Subcutaneous preadipocyte (primary cell): Measurements from ENCODE around the gene MARS1.

DNA sequence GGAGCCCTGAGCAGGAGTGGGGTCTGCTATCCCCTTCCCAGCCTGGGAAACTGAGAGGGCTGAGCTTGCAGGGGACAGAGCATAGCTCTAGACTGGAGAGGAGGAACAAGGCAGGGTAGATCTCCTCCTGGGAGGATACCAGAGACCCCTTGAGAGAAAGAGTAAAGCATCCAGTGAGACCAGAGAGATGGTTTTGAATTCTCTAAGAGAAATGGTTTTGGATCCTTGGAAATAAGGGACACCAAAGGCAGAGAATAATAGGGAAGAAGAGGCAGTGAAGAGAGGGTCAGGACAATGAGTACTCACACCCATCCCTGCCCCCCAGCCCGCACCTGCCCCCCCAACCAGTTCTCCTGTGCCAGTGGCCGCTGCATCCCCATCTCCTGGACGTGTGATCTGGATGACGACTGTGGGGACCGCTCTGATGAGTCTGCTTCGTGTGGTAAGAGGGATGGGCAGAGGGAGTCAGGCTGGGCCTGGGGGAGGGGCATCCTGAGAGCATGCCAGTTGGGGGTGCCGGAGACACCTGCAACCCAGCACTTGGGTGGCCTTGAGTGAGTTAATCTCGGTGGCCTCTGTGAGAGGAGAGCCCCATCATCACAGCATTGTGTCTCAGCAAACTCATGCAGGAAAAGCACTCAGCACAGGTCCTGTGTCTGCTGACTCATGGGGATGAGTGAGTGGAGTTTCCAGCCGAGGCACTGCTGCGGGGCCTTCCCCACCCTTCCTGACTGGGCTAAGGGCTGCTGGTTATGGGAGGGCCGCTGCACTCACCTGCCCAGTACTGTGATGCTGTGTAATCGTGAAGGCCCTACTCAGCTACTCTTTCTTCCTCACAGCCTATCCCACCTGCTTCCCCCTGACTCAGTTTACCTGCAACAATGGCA, 38.6 kb downstream of the LRP1 start:
- CAGE, long polyA plus RNA = no peak

DNA sequence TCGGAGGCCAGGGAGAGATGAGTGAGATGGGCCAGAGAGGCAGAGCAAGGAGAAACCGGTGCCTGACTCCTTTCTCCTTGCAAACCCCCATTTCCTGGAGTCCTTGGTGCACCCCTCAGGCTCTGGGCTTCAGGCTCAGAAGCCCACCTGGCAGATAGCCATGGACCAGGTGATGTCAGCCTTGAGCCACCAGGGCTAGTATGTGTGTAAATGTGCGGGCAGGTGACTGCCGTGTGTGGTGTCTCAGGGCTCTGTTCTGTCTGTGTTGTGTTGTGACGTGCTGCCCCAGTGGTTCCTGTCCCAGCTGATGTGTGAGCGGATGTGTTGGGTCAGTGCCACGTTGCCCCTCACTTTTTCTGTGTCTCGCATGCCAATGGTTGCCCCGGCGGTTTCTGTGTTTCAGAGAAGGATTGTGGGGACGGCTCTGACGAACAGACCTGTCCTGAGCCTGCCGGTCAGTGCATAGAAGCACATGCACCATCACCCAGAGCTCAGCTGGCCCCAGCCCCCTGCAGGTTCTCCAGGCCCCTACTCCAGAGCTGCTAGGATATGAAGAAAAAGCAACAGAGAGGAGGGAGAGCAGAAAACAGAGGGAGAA, 39.6 kb downstream of the LRP1 start:
- CAGE, long polyA plus RNA = no peak

GRCh38 chr12:57175916-57176340, 40.7 kb upstream of the NXPH4 start:
- CAGE, long polyA plus RNA = no peak

DNA sequence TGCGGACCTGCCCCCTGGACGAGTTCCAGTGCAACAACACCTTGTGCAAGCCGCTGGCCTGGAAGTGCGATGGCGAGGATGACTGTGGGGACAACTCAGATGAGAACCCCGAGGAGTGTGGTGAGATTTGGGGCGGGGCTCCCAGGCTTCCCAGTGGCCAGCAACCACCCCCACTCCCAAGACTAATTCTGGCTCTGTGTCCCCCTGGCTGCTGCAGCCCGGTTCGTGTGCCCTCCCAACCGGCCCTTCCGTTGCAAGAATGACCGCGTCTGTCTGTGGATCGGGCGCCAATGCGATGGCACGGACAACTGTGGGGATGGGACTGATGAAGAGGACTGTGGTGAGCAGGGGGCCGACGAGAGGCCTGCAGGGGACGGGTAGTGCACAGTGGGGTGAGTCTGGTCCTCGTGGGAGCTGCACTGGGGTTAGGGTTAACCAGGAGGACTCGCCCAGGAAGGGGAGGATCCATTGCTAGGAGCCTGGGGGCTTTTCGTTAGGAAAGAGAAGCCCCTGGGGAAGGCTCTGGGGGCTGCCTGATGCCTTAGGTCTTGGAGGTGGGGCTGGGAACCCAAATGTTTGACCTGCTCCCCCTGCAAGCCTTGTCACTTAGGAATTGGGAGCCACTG, 12.1 kb upstream of the NXPH4 start:
- CAGE, long polyA plus RNA = no peak

- CAGE, long polyA plus RNA = no peak
Measured at GRCh38 chr12:57210675-57211758, 5.6 kb upstream of the NXPH4 start.

DNA sequence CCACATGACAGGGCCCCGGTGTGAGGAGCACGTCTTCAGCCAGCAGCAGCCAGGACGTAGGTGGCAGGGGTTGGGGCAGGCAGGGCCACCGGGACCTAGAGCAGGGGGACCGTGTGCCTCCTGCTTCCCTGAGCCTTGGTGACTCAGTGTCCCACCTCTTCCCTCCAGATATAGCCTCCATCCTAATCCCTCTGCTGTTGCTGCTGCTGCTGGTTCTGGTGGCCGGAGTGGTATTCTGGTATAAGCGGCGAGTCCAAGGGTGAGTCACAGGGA, 4.9 kb upstream of the NXPH4 start:
- CAGE, long polyA plus RNA = no peak

DNA sequence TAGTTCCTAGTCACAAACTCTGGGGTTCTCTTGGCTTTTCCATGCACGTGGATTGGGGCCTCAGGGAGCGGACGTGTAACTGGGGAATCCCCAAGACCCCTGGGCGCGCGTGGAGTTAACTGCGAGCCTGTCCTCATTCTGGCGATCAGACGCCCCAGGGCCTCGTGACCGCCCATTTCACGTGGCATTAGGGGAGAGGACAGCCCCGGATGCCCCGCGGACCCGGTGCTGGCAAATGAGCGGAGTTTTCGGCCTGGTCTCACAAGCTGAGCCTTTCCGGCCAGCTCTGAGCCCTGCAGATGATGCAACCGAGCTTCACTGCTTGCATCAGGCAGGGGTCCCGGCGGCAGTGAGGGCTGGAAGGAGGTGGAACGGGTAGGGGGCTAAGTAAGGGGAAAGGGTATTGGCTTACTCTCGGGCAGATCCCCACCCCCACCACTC, 379 bp downstream of the SHMT2 start:
- CAGE, long polyA plus RNA = start-site peak on the plus strand centred at position 280 of the sequence, 133 bp wide, 46 and 27 reads in 2 replicates

- CAGE, long polyA plus RNA = no peak
Measured at GRCh38 chr12:57240941-57242016, 4.4 kb upstream of the NDUFA4L2 start.

DNA sequence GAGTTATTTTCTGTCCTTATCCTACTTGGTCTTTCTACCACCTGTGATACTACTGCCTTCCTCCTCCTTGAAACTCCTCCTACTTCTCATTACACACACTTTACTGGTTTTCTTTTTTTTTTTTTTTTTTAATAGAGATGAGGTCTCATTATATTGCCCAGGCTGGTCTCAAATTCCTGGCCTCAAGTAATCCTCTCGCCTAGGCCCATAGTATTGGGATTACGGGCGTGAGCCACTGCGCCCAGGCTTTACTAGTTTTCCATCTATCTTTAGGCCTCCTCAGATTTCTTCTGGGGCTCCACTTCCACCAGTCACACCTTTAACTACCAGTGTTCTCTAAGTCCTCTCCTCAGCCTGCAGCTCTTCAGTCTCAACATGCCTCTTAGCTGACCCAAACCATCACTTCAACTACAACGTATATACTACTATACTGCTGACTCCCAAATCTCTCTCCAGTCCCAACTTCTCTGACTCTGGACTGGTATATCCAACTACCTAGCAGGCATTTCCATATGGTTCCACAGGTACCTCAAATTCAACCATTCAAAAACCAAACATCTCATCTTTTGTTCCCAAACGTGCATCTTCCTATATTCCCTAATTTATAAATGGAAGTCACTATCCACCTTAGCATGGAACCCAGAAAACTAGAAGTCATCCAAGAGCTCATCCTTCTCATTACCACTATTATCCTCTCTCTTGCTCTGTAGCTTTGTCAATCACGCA, 10.3 kb downstream of the R3HDM2 start:
- CAGE, long polyA plus RNA = no peak

DNA sequence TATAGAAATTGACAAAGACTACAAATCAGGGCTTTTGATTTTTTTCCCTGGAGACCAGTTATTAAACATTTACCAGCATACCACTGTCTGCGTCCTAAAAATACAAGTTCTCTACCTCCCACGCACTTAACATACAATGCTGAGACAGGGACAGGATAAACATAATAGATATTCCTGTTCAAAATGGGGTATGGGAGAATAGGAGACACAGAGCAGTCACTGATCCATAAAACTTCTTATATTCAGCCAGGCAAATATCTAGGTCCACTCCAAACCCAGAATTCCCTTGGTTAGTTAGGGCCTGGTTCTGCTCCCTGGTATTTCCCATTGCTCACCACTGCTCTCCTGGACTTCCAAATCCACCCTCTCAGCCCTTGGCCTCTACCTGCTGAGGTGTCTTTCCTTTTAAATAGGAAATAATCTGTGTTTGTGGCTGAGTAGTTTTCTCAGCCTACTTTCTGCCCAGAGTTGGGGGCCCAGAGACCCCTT, 4.5 kb downstream of the INHBC start:
- CAGE, long polyA plus RNA = no peak

DNA sequence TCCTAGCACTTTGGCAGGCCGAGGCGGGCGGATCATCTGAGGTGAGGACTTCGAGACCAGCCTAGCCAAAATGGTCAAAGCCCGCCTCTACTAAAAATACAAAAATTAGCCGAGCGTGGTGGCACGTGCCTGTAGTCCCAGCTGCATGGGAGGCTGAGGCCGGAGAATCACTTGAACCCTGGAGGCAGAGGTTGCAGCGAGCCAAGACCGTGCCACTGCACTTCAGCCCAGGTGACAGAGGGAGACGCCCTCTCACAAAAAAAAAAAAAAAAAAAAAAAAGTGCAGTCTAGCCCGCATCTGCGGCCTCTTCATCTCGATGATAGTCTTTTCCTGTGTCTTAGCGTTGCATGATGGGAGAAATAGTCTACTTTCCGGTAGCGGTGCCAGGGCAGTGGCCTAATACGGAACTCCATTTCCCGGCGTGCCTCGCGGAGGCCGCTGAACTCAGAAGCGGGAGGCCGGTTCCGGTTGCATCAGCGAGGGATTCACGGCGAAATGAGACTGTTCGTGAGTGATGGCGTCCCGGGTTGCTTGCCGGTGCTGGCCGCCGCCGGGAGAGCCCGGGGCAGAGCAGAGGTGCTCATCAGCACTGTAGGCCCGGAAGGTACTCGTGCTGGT, at the start of gene MARS1:
TSS of gene MARS1 (plus strand) at position 474 of the 619 bp plus-strand sequence.
- CAGE, long polyA plus RNA = no peak

DNA sequence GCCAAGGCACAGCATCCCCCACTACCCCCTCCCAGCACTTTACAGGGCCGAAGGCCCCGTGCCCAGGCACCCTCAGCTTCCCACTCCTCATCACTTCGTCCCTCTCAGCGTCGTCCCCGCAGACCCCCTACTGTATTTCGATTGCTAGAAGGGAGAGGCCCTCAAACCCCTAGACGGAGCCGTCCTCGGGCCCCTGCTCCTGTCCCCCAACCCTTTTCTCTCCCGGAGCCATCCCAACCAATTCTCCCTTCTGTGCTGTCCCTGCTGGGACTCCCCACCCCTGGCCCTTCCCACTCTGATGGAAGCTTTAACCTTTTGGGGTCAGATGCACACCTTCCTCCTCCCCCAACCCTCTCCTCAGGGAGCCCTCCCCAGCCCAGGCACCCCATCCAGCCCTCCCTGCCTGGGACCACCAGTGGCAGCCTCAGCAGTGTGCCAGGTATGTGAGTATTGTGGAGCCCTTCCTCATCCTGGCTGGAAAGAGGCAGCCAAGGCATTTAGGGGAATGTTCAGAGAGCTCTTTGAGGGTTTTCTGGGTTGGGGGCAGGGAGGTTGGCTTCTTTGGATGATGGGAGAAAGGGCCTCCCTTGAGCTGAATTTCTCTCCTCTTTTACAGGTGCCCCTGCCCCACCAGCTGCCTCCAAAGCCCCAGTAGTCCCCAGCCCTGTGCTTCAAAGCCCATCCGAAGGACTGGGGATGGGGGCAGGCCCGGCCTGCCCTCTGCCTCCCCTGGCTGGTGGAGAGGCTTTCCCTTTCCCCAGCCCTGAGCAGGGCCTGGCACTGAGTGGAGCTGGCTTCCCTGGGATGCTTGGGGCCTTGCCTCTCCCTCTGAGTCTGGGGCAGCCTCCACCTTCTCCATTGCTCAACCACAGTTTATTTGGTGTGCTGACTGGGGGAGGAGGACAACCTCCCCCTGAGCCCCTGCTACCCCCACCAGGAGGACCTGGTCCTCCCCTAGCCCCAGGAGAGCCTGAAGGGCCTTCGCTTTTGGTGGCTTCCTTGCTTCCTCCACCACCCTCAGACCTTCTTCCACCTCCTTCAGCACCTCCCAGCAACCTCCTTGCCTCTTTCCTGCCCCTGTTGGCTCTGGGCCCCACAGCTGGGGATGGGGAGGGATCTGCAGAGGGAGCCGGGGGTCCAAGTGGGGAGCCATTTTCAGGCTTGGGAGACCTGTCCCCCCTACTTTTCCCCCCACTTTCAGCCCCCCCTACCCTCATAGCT, 3.7 kb downstream of the MBD6 start:
- CAGE, long polyA plus RNA = no peak

GRCh38 chr12:57550433-57551128, 737 bp downstream of the KIF5A start:
- CAGE, long polyA plus RNA = no peak

DNA sequence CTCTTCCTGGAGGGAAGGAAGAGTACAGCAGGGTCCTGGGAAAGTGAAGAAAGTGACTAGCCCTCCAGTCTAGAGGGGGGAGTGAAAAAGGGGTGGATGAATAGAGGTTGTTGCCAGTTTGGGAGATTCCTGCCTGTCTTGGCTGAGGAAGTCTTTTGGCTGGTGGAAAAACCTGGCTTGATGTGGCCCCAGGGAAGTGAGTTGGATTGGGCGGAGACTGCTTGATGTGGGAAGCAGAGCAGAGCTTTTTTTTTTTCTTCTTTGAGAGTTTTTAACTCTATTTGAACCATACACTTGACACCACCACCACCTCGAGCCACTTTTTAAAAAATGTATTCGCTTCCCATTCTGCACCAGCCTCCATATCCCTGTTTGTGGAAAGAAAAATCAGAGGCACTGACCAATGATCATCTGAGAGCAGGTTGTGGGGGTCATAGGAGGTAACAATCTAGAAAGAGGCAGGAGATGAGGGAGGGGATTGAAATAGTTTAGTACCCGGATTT, 766 bp upstream of the DTX3 start:
- CAGE, long polyA plus RNA = no peak

DNA sequence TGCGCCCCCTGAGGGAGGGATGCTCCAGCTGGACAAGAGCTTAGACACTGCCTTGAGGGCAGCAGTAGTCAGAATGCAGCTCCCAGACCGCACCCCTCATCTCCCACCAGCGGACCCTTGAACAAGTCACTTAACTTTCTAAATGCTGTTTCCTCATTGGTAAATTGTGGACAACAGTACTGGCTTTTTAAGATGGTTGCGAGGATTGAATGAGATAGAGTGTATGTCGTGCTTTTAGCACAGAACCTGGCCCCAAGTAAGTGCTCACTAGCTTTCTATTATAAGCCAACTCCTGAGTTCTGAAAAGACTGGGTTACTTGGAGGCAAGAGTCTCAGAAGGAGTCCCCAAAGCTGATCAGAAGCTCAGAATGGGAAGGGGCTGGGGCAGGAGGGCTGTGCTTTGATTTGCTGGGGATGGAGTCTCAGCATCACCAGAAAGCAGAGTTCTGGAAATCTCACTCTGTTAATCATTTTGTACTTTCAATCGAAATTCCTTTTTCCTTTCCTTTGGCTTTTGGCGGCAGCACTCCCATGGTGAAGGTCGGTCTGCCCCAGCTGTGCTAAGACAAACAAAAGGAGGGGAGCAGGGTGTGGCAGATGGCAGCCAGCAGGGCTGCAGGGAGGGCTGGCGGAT, 15.5 kb downstream of the AGAP2 start:
- CAGE, long polyA plus RNA = no peak

- CAGE, long polyA plus RNA = no peak
Measured at GRCh38 chr12:57723588-57724149, 14.9 kb downstream of the AGAP2 start.

- CAGE, long polyA plus RNA = no peak
Measured at GRCh38 chr12:57741023-57741703, 2.6 kb upstream of the AGAP2 start.

DNA sequence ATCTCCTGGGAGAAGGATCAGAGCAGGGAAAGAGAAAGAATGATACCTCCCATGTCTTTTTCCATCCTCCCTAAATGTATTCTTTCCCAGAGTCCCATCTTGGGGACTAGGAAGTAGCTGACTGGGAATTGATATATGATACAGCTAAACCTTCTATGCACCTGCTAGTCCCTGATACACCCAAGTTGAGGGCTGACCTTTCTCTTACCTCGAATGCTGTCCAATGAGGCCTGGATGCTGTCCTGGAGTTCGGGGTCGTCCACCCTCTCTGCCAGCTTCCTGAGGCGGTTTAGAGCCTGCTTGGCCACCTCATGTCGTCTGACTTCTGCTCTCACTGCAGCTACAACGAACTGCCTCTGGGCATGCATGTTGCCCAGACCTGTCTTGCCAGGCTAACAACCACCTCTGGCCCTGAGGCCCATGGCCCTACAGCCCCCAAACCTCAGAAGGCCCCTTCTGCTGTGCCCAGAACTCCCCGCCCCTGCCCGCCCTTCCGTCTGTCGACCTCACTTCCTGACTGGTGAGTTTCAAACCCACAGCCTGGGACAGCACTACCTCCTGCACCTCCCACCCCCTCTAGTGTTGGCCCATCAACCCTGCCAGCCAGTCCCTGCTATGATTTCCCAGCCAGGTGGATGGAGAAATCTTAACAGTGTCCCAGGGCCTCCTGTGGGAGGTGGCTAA, 3.0 kb upstream of the TSPAN31 start:
- CAGE, long polyA plus RNA = no peak

GRCh38 chr12:57744250-57744952, 438 bp upstream of the TSPAN31 start:
- CAGE, long polyA plus RNA = no peak

DNA sequence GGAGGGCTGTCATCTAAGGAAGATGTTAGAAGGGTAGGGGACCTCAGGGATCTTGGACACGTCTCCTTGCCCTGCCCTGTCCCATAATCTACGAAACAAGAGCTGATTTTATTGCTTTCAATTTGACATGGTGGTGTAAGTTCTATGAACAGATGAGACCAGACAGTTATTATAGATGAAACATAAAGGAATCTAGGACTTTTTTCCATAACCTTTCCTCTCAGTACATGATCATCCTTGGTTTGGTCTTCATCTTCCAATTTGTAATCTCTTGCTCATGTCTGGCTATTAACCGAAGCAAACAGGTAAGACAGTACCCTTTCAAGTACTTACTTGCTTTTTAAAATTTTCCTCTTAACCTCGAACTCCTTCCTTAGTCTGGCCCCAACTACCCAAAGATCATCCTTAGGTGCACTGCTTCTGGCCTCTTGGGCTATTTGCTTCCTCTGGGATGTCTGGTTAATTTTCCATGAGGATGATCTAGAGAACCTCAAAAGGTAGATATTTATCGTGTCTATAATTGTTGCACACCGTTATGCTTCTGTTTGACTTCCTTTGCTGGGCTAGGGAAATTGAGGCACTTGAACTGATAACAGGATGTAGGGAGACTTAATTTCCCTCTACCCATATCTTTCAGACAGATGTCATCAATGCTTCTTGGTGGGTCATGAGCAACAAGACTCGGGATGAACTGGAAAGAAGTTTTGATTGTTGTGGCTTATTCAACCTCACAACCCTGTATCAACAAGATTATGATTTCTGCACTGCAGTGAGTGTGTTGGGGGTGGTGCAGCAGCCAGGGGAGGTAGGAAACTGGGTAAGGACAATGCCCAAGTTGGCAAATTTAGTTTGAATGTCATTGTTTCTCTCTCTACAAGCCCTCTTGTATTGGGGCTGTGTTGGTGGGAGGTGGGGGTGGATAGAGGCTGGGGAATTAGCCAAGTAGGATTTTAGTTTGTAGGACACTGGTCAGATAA, 1.4 kb downstream of the TSPAN31 start:
- CAGE, long polyA plus RNA = no peak